HEK293 (cell line): ENCODE results near the gene ACADL.

DNA sequence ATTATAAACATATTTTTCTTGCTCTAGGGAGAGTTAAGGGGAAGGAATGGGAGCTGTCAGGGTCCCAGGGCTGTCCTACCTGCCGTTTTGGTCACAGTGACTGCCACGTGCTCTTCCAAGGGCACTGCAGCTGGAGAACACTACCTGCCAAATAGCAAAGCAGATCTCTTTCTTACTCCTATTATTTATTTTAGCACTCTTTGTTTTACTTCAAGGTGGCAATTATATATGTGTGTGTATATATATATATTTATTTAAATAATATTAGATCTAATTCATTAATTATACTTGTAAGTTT, 57.1 kb upstream of the FZD5 start:
- PRO-cap, result no peak
- RRBS, 2 experiments, result no CpG with 5 or more reads among the region's 2 CpGs

DNA sequence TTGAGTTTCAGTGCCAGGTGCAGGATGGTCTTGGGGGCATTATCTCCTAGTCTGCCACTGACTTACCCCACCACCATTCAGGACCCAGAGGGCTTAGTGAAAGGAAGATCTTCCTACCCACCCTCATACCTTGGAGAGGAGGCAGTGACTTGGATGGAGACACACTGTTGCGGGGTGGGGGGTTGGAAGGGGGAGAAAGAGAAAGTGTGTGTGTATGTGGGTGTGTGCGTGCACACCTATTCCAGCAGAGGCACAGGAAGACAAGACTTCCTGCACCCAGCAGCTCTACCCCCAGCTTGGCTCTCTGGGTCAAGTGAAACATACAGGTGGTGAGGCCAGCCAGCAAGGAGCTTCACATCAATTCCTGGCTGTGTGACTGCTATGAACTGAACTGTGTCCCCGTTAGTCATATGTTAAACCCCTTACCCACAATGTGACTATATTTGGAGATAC, 60.2 kb upstream of the FZD5 start:
- PRO-cap, result no peak
- RRBS, 2 experiments, result no CpG with 5 or more reads among the region's 3 CpGs

DNA sequence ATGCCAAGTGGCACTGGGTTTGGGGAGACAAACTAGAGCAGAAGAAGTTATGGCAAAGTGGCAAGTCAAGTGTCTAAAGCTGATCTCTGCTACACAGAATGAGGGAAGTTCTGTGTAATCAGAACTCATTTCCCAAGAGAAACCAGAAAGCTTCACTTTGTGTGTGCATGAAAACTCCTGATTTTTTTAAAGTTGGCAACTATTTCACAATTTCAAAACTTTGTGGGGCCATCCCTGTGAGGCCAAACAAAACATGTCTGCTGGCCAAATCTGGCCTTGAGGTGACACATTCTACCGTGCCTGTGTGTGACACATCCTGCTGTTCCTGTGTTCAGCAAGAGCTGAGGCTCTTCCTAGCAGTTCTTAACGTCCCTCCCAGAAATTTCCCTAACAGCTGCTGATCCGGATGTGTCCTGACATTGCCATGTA, 99.2 kb downstream of the PLEKHM3 start:
- PRO-cap, result no peak
- RRBS, 2 experiments, result no CpG with 5 or more reads among the region's 3 CpGs

- PRO-cap, result unidirectional peak, plus-strand start at chr2:207930817; bidirectional peak, plus-strand start at chr2:207931094, minus-strand start at chr2:207931065
- RRBS, 2 experiments, result no CpG with 5 or more reads among the region's 33 CpGs
Observed at GRCh38 chr2:207930366-207931320, 94.7 kb downstream of the PLEKHM3 start.

- PRO-cap, result no peak
- RRBS, 2 experiments, result no CpG with 5 or more reads among the region's 5 CpGs
Observed at GRCh38 chr2:207939252-207939598, 86.1 kb downstream of the PLEKHM3 start.

- PRO-cap, result bidirectional peak, plus-strand start at chr2:208124104, minus-strand start at chr2:208124103; bidirectional peak, plus-strand start at chr2:208124175, minus-strand start at chr2:208124200
- RRBS, 2 experiments, result no CpG with 5 or more reads among the region's 18 CpGs
Observed at GRCh38 chr2:208123908-208124314, 413 bp downstream of the CRYGD start.

GRCh38 chr2:208183815-208184338, 6.0 kb downstream of the C2orf80 start:
- PRO-cap, result no peak
- RRBS, 2 experiments, result no CpG with 5 or more reads among the region's 10 CpGs

DNA sequence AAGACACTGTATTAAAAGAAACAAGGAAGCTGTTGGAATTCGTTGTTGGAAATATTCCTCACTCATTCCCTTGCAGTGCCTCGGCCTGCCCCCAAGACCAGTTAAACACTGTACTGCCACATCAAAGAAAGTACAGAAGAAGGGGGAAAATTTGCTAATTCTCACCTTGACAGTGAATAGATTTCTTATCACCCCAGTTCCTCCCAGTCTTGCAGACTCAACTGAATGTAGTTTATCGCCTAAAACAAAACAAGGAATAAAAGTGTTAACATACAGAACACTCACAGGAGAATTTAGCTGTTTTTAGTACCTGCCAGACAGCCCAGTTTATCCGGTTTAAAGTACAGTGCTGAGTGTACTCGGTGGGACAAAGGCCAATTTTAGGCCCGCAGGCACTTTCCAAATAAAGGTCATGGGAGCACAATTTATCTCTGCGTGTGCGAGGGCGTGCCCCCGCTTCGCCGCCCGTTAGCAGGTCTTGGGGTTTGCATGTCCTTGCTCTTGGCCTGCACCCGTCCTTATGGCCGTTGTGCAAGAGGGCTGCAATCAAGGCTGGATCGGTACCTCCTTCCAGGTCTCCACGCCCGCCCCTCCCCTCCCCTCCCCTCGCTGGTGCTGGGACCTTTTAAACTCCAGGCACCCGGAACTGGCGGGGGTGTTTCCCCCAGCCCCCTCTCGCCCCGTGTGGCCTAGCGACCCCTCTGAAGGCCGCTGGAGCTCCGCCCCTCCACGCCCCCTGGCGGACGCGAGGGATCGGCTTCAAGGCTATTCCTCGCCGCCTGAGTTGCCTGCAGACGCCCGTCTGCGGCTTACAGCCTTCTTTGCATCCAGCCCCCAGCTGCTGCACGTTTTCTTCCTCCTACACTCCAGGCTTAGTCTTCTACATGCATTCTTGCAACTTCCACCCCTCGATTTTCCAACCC, 889 bp downstream of the IDH1 start:
- PRO-cap, result bidirectional peak, plus-strand start at position 768 of the sequence, minus-strand start at position 686 of the sequence
- RRBS, 2 experiments, result no CpG with 5 or more reads among the region's 38 CpGs

DNA sequence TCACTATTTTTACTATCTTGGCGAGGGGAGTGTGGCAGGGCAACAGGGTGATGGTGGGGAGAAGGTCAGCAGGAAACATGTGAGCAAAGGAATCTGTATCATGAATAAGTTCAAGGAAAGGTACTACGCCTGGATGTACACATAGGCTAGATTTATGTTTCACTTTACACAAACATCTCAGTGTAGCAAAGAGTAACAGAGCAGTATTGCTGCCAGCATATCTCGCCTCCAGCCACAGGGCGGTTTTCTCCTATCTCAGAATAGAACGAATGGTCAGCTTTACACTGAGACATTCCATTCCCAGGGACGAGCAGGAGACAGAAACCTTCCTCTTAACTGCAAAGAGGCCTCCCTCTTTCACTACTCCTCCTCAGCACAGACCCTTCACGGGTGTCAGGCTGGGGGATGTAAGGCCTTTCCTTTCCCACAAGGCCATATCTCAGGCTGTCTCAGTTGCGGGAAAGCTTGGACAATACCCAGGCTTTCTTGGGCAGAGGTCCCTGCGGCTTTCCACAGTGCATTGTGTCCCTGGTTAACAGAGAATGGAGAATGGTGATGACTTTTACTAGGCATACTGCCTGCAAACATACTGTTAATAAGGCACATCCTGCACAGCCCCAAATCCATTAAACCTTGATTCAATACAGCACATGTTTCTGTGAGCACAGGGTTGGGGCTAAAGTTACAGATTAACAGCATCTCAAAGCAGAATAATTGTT, 2.2 kb upstream of the IDH1 start:
- PRO-cap, result no peak
- RRBS, 2 experiments, result no CpG with 5 or more reads among the region's 9 CpGs

GRCh38 chr2:208265295-208265753, 731 bp upstream of the PIKFYVE start:
- PRO-cap, result bidirectional peak, plus-strand start at chr2:208265847, minus-strand start at chr2:208265518
- RRBS, 2 experiments, result no CpG with 5 or more reads among the region's 8 CpGs

GRCh38 chr2:208529671-208530147, 123.1 kb downstream of the PTH2R start:
- PRO-cap, result no peak
- RRBS, 2 experiments, result no CpG with 5 or more reads among the region's 5 CpGs

DNA sequence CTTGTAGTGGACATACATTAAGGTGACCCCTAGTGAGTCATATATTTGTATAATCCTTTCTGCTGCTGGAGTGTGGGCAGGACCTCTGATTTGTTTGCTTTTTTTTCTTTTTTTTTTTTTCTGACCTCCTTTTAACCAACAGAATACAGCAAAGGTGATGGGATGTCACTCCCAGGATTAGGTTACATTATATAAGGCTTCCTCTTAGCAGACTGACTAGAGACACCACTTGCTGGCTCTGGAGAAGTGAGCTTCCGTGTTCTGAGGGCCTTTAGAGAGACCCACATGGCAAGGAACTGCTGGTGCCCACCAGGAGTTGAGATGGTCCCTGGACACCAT, 201.9 kb downstream of the PTH2R start:
- PRO-cap, result no peak
- RRBS, 2 experiments, result no CpG with 5 or more reads among the region's 1 CpG

- PRO-cap, result no peak
- RRBS, 2 experiments, result no CpG with 5 or more reads among the region's 7 CpGs
Observed at GRCh38 chr2:209772353-209772740, 715 bp downstream of the UNC80 start.

- PRO-cap, result no peak
- RRBS, 2 experiments, result no CpG with 5 or more reads among the region's 4 CpGs
Observed at GRCh38 chr2:210207368-210207859, 17.8 kb downstream of the ACADL start.

DNA sequence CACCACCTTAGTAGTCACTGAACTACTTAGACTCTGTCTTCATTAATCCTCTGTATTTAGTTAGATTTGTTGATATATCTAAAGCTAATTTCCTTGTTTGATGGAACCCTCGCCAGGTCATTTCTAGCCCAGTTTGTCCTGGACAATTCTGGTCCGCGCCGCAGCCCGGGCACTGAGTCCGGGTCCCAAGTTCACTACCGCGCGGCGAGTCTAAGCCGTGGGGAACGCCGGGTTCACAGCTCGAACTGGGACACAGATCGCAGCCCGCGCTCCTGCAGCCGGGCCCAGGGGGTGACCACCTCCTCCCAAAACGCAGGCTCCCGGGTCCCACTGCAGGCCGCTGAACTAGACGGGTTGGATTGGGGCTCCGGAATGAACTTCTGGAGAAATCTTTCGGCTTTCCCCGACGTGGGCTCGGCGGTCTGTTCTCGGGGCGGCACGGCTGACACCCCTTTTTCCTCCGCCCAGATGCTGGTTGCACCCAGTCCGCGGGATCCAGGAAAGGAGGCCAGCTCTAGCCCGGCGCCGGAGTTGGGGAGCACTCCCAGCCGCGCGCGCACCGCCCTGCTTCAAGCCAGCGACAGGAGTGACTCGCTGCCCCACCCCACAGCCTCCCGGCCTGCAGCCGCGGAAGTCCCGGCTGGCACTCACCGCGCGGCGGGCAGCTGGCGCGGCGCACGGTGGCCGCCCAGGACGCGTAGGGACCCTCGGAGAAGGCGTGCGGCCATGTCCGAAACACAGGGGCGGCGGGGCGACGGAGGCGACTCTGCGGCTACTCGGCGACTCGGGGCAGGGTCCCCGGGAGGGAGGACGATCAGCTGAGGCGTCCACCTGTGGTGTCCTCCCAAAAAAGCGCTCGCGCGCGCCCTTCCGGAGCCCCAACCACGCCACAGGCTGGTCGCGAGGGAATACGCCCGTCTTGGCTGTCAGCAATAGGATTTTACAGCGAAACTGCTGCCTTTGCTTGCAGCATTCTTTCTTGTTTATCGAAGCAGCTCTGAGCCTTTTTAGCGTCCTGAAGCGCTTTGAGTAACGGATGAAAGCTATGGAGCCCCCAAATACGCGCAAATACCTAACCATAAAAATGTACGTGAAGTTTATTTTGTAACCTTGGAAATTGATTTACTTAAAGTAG, at the start of gene ACADL:
ACADL (minus strand) TSS at position 912 of the 1,135 bp plus-strand sequence.
- PRO-cap, result bidirectional peak, plus-strand start at position 348 of the sequence, minus-strand start at position 178 of the sequence; bidirectional peak, plus-strand start at position 782 of the sequence, minus-strand start at position 588 of the sequence; bidirectional peak, plus-strand start at position 926 of the sequence, minus-strand start at position 934 of the sequence
- RRBS, 2 experiments, result 8 to 27% methylated on average over 35 of the region's 94 CpGs

GRCh38 chr2:210253272-210253617, 28.0 kb upstream of the ACADL start:
- PRO-cap, result no peak
- RRBS, 2 experiments, result no CpG with 5 or more reads among the region's 5 CpGs

GRCh38 chr2:210303433-210303741, 11.6 kb downstream of the MYL1 start:
- PRO-cap, result no peak
- RRBS, 2 experiments, result no CpG with 5 or more reads among the region's 2 CpGs

- PRO-cap, result no peak
- RRBS, 2 experiments, result no CpG with 5 or more reads among the region's 7 CpGs
Observed at GRCh38 chr2:210561100-210562039, 5.0 kb downstream of the CPS1 start.

DNA sequence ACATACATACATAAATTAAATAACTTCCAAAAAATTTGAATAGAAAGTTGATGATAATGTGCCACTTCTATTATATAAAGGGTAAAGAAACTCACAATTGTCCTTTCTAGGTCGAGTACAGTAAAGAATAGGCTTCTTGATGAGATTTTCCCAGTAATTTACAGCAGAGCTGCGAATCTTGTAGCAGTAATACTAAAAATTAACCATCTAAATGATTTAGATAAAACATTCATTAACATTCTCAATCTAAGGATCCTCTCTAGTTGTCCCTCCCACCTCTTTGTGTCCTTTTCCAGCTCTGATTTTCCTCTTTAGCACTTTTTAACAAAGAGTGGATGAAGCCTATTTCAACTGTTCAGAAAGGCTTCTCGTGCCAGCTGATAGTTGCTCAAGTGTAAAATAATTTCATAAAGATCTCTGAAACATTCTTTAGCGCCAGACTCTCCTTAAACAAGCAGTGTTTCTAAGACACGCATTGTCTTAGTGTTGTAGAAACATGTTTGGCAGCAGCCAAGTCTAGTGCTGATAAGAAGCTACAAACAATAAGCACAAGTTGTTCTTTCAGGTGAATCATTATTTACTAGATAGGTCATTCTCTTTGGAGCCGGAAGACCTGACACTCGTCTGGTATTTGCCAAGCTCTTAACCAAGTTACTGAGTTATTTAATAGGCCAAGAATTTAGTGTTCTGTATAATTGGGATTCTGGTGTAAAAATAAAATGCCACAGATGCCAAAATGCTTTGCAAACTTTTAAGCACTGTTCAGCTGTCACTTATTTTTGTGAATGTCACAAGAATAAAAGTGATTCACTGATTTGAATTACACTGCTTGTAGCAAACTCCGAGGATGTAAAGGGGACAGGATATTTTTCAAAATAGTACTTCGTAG, 852.0 kb downstream of the CPS1 start:
- PRO-cap, result no peak
- RRBS, 2 experiments, result no CpG with 5 or more reads among the region's 9 CpGs

- PRO-cap, result no peak
- RRBS, 2 experiments, result 85% methylated on average over 1 of the region's 4 CpGs; no CpG with 5 or more reads in 1 of the 2 experiments
Observed at GRCh38 chr2:213098448-213099074, 52.9 kb downstream of the IKZF2 start.